Spinal cord (tissue), 3 donors: ENCODE data around the genes OTP, LHFPL2, ARSB and MTX3.

GRCh38 chr5:77638642-77639133 lies at the start of gene OTP:
TSS of gene OTP (minus strand) at chr5:77638713.
- PRO-cap = no peak
- RAMPAGE, long total RNA = no peak

DNA sequence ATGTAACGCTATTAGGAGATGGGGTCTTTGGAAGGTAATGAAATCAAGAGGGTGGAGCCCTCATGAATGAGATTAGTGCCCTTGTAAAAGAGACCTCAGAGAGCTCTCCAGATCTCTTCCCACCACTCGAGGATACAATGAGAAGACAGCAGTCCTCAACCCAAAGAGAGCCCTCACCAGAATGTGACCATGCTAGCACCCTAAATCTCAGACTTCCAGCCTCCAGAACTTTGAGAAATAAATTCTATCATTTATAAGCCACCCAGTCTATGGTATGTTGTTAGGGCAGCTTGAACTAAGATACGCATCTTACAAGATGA lies 12.7 kb downstream of the TBCA start:
- PRO-cap = no peak
- RAMPAGE, long total RNA = no peak

- PRO-cap = no peak
- RAMPAGE, long total RNA = no peak
Measured at GRCh38 chr5:77883684-77883931, 107.5 kb upstream of the TBCA start.

DNA sequence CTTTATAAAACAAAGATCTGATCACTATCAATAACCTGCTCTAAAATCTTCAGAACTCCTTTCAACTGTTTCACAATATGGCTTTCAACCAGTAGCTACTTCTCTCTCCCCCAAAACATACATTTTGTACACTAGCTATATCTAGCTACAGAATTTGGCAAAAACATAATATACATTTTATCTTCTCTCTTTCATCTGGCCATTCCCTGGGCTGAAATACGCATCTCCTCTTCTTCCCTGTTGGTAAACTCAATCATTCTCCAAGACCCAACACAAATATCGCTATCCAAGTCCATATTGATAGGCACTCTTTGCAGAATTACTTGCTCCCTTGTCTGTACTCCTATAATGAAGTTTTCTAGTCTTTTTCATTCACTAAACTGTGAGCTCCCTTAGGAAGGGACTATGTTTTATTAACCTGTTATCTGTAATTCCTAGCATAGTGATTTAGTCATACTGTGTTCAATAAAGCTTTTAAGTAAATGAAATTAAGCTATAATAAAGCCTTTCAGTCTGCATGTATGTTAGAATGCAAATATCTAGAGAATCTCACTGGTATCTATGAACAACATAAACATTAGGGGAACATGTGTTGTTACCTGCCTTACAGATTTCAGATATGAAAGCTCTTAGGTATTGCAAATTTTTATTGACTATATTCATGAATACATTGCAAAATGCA lies 216.0 kb downstream of the AP3B1 start:
- PRO-cap = no peak
- RAMPAGE, long total RNA = no peak

- PRO-cap = no peak
- RAMPAGE, long total RNA = no peak
Measured at GRCh38 chr5:78573874-78574503, 74.6 kb downstream of the LHFPL2 start.

DNA sequence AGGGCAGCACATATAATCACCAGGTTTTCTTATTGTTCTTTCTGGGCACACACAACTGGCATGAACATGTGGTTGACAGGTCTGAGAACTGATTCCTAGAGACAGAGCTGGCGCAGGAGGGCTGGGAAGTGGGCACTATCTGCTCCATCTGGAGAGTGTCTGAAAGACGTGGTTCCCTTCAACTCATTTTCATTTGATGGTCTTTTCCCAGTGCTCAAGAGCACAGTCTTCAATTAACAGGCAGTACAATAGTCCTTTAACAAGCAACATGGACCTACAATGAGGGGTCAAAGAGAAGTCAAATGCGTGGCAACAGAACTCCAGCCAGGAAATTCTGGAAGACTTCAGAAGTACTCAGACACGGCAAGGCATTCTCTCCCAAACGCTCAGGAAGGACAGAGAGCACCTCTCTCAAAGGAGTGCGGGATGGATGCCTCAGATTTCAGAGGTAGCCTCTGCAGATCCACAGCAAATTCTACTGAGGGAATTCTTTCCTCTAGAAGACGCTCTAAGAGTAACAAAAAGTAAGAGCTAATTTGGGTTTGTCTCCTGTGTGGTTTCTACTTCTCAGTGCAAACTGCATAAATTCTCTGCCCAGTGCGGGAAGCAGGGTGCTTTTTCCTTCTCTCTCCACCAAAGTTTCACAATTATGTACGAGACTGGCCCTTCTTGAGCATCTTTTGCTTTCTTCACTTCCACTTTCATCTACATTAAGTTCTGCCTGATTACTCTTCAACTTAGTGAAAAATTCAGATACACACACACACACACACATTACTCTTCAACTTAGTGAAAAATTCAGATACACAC lies 56.5 kb downstream of the LHFPL2 start:
- PRO-cap = no peak
- RAMPAGE, long total RNA = no peak

GRCh38 chr5:78648480-78649454 lies at the start of gene LHFPL2:
TSS of gene LHFPL2 (minus strand) at chr5:78648772.
- PRO-cap = no peak
- RAMPAGE, long total RNA = no peak

DNA sequence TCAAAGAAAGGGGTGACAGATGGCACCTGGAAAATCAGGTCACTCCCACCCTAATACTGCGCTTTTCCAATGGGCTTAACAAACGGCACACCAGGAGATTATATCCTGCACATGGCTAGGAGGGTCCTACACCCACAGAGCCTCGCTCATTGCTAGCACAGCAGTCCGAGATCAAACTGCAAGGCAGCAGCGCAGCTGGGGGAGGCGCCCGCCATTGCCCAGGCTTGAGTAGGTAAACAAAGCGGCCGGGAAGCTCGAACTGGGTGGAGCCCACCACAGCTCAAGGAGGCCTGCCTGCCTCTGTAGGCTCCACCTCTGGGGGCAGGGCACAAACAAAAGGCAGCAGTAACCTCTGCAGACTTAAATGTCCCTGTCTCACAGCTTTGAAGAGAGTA lies 61.4 kb upstream of the LHFPL2 start:
- PRO-cap = no peak
- RAMPAGE, long total RNA = no peak

DNA sequence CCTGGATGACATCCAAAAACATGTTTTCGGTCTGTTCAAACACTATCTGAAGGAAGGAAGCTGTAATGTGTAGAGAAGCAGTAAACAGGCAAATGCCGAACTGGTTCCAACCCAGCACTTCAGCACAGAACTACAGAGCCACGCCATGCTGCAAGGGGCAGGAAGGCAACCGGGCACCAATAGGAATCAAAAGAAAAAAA lies 12.2 kb downstream of the ARSB start:
- PRO-cap = no peak
- RAMPAGE, long total RNA = no peak

- PRO-cap = no peak
- RAMPAGE, long total RNA = no peak
Measured at GRCh38 chr5:78984901-78985700, at the start of gene ARSB. TSS of gene ARSB (minus strand) at chr5:78985310.

GRCh38 chr5:79074645-79075080 lies 5.1 kb downstream of the BHMT2 start:
- PRO-cap = no peak
- RAMPAGE, long total RNA = no peak

DNA sequence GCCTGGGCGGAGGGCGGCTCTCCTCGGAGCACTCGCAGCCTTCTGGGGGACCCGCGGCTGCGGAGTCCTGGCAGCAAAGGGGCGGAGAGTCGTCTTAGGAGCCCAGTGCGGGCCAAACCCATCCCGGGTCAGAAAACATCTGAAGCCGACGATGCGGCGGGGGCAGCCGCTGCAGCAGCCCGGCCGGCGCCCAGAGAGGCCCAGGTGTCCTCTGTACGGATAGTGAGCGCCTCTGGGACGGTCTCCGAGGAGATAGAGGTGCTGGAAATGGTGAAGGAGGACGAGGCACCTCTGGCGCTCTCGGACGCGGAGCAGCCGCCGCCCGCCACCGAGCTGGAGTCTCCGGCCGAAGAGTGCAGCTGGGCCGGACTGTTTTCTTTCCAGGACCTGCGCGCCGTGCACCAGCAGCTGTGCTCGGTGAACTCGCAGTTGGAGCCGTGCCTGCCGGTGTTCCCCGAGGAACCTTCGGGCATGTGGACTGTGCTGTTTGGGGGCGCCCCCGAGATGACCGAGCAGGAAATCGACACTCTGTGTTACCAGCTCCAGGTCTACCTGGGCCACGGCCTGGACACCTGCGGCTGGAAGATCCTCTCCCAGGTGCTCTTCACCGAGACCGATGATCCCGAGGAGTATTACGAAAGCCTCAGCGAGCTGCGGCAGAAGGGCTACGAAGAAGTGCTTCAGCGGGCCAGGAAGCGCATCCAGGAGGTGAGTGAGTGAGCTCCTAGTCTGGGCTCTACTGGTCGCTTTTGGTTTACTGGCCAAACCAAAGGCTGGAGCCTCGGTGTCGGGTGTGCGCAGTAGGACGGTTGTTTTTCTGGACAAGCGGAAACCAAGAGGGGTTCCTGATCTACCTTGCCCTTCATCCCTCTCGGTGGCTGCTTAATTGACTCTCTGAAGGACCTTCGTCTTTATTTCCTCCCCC lies 1.3 kb downstream of the JMY start:
- PRO-cap = no peak
- RAMPAGE, long total RNA = no peak

DNA sequence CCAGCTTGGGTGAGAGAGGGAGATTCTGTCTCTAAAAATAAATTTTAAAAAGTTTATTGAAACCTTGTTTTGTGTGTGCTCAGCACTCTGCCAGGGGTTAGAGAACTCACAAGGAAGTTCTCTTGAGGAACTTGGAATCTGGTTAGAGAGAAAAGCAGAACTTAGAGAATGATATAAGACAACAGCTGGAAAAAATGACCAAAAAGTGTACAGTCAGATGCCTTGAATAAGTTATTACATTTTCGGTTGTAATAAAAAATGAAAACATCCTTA lies 21.8 kb upstream of the TENT2 start:
- PRO-cap = no peak
- RAMPAGE, long total RNA = no peak

DNA sequence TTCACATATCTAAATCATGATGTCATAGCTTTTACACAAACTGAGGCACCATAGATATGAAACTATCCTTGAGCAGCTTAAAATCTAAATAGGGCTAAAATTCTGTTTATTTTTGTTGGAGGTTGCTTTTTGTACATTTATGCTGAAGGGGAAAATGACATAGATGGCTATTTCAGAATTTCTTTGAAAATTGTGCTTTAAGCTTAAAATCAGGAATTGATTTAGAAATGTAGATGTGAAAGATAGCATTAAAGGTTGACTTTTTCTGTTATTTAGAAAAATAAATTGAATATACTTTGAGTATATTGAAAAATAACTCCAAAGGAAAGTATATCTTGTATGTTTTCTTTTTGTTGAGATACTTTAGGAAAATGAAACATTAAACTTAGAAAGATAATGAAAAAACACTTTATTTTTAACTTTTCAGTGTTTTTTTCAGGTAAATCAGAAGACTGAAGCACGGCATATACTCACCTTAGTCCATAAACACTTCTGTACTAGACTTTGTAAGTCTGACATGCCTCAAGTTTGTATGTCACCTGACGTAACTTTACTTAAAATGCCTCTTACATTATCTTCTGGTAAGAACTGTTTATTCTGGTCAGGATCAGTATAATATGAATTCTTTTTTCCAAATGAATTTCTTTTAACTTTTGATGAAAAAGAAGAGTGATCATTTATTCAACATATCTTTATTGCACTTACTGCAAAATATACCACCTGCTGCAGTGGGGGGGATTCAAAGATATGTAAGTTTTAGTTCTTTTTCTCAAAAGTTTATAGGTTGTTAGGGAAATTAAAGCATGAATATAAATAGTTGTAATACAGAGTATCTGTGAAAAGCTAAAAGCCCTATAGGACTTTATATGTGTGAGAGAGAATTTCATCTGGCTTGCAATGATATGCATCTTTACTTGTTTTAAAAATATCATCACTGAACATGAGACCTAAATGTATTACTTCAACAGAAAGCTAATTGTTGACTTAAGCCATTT lies 30.5 kb downstream of the TENT2 start:
- PRO-cap = no peak
- RAMPAGE, long total RNA = no peak

- PRO-cap = no peak
- RAMPAGE, long total RNA = no peak
Measured at GRCh38 chr5:79650201-79651088, 38.2 kb downstream of the TENT2 start.

DNA sequence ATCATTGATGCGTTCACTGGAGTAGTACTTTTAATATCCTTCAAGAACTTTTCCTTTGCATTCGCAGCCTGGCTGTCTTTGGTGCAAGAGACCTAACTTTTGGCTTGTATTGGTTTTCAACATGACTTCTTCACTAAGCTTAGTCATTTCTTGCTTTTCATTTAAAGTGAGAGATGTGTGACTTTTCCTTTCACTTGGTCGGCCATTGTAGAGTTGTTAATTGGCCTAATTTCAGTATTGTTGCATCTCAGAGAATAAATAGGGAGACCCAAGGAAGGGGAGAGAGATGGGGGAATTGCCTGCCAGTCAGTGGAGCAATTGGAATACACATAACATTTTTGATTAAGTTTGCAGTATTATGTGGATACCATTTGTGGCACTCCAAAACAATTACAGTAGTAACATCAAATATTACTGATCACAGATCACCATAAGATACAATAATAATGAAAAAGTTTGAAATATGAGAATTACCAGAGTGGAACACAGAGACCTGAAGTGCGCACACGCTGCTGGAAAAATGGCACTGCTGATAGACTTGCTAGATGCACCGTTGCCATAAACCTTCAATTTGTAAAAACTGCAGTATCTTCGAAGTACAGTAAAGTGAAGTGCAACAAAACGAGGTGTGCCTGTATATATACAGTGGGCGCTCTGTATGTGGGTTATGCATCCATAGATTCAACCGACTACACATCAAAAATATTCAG lies 26.2 kb upstream of the CMYA5 start:
- PRO-cap = no peak
- RAMPAGE, long total RNA = no peak

DNA sequence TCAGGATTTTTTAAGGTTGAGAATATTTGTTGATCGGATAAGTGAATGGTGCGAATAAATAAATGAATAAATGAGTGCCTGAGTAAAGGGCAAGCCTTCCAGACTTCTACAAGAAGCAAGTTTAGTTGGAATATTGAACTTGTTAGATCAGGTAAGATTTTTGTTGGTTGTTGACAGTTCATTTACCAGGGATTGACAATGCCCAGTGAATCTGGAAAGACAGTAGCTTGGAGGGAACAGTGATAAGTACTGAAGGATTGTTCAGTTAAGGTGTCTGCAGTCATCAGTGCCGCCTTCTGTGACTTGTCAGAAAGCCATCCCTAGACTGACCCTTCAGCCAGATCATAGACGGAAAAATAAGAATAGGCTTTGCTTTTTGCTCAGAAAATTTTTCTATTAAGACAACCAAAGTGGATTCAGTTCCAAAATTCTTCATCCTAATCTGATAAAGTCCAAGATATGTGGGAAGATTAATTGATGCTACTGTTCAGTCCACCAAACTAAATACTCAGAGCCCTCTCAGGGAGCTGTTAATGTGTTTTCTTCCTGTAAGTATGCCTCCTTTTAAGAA lies 6.4 kb downstream of the CMYA5 start:
- PRO-cap = no peak
- RAMPAGE, long total RNA = no peak

DNA sequence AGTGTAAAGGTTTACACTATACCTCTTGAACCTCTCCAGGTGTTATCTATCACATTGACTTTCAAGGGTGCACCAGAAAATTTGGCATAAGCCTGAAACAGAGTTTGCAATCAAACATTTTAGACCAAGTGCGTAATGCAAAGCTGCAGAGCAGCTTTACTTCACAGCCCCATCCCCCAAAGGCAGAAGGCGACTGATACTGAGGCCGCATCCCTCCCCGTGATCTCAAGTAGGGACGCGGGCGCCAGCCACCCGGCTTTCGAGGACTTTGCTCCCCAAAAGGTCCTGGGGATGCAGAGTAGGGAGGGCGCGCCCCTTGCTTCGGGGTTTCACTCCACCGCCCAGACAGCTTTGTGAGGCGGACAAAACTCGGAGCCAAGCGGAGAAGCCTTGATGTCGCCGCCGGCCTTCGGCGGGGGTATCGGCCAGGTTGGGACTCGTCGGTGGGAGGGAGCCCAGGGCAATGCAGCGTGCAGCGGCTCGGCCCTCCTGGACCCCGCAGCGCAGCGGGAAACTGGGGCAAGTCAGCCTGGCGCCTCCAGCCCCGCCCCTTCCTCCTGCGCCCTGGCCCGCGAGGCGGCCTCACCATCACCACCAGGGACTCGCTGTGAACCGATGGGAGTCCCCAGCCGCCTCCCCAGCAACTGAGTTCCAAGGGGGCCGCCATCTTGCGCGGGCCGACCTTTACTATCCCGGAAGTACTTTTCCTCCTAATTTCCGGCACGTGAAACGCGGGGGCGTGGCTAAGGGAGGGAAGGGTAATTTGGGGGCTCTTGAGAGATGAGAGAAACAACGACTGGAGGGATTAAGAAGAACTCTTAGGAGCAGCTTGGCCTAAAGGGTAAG lies at the start of gene MTX3:
MTX3 (minus strand) TSS at position 691 of the 846 bp plus-strand sequence.
- PRO-cap = no peak
- RAMPAGE, long total RNA = no peak

GRCh38 chr5:80078846-80079416 lies 43.8 kb downstream of the THBS4 start:
- PRO-cap = no peak
- RAMPAGE, long total RNA = no peak

- PRO-cap = no peak
- RAMPAGE, long total RNA = no peak
Measured at GRCh38 chr5:80079893-80080141, 44.7 kb downstream of the THBS4 start.